Retinal pigment epithelial cell (primary cell): ENCODE data around the genes LY6G6C, DDAH2 and LSM2.

GRCh38 chr6:30809325-30809662 is 64.9 kb upstream of the IER3 start:
- RRBS = no CpG with 5 or more reads among the region's 4 CpGs

- RRBS = no CpG with 5 or more reads among the region's 4 CpGs
Observed at GRCh38 chr6:30826886-30827589, 57.3 kb upstream of the DDR1 start.

DNA sequence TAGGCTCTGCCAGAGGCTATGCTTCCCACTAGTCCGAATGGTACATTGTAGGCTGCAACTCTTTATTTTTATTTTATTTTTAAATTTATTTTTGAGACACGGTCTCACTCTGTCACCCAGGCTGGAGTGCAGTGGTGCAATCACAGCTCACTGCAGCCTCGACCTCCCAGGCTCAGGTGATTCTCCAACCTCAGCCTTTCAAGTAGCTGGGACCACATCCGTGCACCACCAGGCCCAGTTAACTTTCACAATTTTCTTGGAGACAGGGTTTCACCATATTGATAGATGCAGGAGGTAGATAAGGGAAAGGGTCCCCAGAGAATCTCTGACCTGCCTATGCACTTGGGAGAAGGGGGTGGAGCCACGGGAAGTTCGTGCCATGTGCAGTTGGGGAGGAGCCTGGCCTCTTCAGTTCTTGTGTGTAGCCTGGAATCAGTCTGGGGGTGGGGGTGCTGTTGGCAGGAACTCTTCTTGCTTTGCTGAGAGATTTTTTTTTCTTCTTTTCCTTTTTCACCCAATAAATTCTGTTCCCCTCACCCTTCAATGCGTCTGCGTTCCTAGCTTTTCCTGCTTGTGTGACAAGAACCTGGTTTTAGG is 41.2 kb upstream of the DDR1 start:
- RRBS = no CpG with 5 or more reads among the region's 8 CpGs

GRCh38 chr6:30847627-30848705 is 36.4 kb upstream of the DDR1 start:
- RRBS = no CpG with 5 or more reads among the region's 16 CpGs

DNA sequence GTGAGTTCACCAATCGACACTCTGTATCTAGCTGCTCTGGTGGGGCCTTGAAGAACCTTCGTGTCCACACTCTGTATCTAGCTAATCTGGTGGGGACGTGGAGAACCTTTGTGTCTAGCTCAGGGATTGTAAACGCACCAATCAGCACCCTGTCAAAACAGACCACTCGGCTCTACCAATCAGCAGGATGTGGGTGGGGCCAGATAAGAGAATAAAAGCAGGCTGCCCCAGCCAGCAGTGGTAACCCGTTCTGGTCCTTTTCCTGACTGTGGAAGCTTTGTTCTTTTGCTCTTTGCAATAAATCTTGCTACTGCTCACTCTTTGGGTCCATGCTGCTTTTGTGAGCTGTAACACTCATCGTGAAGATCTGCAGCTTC is 9.2 kb upstream of the MUC22 start:
- RRBS = no CpG with 5 or more reads among the region's 7 CpGs

- RRBS = no CpG with 5 or more reads among the region's 1 CpG
Observed at GRCh38 chr6:31057429-31057833, 47.2 kb downstream of the MUC22 start.

- RRBS = no CpG with 5 or more reads among the region's 1 CpG
Observed at GRCh38 chr6:31086700-31087114, 25.7 kb downstream of the C6orf15 start.

DNA sequence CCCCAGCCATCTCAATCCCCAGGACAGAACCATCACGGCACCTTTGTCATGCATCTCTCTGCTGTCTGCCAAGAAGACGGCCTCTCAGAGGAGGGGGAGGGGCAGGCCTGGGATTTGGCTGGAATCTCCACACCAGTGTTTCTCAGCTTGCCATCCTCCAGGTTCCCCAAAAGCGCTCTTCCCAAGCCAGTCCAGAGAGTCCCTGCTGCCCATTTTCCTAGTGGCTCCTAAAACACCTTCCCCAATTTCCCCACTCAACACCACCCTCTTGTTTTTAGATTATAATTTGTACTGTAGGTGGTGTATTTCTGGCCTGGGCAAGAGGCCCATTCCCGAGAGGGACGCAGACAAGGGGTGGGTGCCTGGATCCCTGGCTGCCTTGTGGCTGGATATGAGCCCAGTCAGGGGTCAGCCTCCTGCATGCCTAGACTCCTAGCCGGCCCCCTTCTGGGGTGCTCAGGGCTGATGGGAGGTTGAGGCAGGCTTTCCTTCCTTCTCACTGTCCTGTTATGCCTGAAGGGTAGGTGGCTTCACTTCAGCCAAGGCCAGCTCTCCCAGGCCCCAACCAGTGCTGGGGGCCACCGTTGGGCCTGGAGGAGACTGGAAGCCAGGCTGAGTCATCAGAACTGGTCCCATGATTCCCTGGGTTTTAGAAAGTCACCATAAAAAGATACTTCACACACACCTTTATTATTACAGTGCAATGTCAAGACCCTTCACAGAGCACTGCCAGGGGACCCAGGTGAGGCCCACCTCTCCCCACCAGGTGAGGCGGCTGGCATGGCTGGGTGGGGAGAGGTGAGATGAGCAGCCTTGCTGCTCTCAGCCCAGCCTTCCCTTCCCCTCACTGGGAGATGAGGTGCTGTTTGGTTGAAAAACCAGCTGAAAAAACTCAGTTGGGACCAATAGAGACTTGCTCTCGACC is 2.8 kb upstream of the POU5F1 start:
- RRBS = no CpG with 5 or more reads among the region's 9 CpGs

DNA sequence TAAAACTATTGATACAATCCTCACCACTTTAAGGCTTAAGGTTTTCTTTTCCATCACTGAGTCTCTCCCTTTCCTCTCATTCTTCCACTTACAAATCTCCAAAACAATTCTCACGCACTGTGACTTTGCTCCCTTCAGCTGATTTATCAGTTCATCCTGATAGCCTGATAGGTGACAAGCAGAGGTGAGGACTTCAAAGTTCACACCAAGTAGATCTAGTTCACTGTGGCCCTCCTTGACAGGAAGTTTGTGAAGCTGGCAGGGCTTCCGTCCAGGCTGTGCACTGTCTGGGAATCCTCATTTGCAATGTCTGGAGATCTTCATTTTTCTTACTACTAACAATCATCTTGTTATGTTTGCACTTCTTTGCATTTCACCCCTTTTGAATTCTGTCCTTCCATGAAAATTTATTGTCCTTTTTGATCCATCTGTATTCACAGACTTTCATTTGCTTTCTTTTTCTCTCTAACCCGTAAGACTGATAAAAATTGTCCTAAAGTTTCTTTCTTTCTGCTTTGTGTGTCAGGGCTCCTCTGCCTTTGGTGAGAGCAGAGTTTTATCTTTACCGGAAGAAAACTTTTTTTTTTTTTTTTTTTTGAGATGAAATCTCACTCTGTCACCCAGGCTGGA is 35.3 kb upstream of the POU5F1 start:
- RRBS = no CpG with 5 or more reads among the region's 4 CpGs

- RRBS = no CpG with 5 or more reads among the region's 12 CpGs
Observed at GRCh38 chr6:31269409-31270233, 2.3 kb downstream of the HLA-C start.

- RRBS = no CpG with 5 or more reads among the region's 14 CpGs
Observed at GRCh38 chr6:31379575-31380322, 22.8 kb upstream of the HLA-B start.

- RRBS = no CpG with 5 or more reads among the region's 10 CpGs
Observed at GRCh38 chr6:31634532-31635363, 14.2 kb downstream of the PRRC2A start.

DNA sequence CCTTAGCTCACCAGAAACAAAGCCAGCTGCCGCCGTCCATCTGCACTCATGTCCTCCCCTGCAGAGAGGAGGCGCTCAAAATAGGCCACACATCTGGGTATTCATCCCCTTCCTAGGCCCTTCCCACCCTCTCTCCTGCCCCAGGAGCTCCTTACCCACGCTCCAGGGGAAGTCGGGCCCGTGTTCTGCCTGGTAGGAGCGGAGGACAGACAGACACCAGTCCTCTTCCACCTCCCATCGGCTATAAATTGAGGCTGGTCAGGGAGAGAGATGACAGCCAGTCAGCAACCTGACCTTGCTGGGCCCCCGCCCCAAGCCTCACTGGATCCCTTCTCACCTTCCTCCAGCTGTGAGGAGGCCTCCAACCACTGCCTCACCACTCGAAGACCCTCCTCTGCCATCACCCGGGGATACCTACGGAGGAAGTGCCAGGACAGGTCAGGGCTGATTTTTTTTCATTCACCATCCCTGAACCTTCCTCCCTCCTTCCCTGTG is 6.7 kb upstream of the LY6G5C start:
- RRBS = no CpG with 5 or more reads among the region's 12 CpGs

DNA sequence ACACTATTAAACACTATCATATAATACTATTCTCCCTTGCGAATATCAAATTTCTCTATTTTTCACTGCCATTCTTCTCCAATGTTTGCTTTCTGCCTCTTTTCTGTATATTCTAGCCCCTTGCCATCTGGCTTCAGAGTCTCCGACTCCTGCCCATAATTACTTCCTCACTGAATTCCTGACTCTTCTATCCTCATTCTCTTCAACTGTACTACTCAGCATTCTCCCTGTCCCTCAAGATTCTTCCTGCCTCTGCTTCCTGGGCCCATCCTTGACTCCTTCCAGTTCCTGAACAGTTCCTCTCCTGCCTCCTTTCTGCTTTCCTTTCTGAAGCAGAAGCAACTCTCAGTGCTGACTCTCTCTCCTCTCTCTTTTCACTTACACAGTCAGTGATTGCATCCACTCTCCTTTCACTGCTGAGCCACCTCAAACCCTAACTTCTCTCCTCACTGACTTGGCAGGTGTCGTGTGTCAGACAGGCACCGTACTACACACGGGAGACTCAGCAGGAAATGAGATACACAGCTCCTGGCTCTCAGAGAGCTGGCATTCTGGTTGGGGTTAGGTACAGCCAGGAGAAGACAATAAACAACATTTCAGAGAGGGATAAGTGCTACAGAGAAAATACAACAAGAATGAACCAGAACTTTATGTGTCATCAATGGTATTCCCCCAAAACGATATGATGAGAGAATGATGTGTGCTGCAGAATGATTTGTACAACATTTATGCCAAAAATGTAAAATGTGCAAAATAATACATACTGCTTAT is 5.6 kb downstream of the ABHD16A start:
- RRBS = no CpG with 5 or more reads among the region's 6 CpGs

GRCh38 chr6:31721598-31722009 is at the start of gene LY6G6C:
TSS of gene LY6G6C (minus strand) at chr6:31721746.
- RRBS = no CpG with 5 or more reads among the region's 2 CpGs

GRCh38 chr6:31728973-31729715 is at the start of gene DDAH2:
TSS of gene DDAH2 (minus strand) at chr6:31729299.
- RRBS = 0% methylated on average over 2 of the region's 29 CpGs

DNA sequence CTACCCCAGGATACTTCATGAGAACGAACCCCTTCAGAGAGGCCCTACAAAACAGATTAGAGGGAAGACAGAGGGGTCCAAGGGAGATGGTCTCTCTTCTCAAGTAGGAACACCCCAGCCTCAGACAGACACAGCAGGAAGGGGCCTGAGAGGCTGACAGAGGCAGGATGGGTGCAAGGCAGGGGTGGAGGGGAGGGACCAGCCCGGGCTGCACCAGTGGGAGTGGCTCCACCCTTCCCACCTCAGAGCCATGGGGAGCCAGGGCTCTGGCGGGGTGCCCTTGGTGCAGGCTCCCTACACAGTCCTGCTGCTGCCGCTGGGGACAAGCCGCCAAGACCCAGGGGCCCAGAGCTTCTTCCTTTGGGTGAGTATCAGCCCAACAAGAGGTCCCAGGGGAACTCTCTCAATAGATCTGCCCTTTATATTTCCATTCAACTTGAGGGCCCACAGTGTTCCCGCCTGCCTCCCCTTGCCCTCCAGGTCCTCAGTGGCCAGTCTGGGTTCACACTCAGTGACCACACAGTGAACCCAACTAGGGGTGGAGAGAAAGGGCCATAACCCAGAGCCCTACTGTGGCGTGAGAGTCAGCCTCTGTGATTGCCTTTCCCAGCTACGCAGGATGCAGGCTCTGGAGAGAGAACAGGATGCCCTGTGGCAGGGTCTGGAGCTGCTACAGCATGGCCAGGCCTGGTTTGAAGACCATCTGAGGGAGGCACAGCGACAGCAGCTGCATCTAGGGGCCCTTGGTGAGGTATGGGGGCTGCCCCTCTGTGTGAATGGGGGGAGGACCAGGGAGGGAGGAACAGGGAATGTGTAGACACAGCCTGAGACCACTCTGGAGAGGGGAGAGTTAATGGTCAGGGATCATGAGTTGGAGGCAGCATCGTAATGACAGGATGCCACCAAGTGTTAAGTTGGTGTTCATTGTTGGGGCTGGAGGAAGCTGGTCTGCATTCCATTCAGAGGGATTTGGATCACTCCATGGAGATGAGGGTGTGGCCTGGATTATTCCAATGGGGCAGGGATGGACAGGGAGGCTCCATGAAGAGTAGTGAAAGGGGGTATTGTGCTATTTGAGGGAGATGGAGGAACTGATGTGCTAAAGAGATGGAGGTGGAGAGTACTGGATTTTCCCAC is 717 bp downstream of the SAPCD1 start:
- RRBS = no CpG with 5 or more reads among the region's 10 CpGs

DNA sequence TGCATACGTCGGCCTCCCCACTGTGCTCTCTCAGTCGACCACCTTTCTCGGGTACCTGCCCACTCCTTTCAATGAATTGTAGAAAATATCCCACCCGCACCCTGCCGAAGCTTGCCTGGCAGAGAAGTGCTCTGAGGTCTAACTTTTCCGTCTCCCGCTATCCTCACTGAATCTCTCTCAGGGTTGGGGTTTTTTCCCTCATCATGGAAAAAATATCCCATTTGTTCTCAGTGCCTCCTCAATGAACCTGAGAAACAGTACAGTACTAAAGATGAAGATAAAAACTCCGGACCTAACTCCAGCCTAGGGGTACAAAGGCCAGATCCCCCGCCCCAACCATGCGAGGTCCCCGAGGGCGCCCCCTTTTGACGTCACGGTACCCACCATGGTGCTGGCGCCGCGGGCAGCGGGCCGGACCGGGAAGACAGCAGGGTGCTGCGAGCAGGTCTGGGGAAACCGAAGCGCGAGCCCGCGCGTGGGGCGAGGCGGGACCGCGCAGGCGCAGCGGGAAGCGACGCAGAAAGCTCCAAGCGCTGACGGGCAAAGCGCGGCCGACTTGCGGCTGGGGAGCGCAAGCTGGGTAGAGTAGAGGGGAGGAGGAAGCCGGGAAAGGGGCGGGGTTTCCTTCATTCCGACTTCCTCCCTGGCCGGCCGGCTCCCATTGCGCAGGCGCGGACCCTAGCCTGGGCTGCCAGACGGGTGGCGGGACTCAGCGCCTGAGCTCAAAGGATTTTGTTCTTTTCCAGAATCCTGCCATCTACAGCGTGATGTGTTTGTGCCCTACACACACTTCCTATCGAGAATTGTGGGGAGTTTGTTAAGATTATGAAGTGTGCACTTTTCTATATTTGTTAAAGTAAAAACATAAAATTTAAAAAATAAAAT is at the start of gene LSM2:
LSM2 (minus strand) TSS at position 596 of the 885 bp plus-strand sequence.
- RRBS = 14% methylated on average over 3 of the region's 56 CpGs

DNA sequence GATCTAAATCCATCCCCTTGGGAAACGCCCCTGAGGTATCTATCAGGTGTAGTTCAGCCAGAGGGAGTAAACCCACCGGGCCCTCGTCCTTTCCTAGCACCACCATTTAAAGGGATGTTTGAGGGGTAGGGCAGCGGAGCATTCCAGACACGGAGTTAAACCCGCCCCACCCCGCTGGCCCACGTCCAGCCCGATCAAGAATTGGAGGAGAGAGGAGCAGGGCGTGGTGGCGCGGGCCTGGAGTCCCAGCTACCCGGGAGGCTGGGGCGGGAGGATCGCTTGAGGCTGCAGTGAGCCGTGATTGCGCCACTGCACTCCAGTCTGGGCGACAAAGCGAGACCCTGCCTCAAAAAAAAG is 5.9 kb downstream of the HSPA1A start:
- RRBS = no CpG with 5 or more reads among the region's 19 CpGs

- RRBS = no CpG with 5 or more reads among the region's 3 CpGs
Observed at GRCh38 chr6:31875099-31875575, 3.7 kb downstream of the SLC44A4 start.